AG09309 (cell line): Measurements from ENCODE around the gene ZNF318.

GRCh38 chr6:43093788-43094396, 17.8 kb downstream of the PTK7 start:
- RRBS = no CpG with 5 or more reads among the region's 7 CpGs

DNA sequence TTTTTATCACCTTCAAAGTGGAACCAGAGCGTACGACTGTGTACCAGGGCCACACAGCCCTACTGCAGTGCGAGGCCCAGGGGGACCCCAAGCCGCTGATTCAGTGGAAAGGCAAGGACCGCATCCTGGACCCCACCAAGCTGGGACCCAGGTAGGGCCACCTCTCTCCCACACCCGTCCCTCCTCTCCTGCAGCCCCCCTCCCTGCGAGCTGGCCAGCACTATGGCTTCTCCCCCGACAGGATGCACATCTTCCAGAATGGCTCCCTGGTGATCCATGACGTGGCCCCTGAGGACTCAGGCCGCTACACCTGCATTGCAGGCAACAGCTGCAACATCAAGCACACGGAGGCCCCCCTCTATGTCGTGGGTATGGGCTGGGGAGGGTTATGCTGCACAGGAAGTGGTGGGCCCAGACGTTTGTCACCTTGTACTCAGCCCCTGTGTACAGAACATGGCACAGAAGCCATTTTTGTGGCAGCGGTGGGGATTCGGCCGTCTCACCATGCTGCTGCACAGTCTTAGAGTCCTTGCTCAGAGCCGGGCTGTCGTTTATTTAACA, 29.1 kb upstream of the SRF start:
- RRBS = no CpG with 5 or more reads among the region's 18 CpGs

DNA sequence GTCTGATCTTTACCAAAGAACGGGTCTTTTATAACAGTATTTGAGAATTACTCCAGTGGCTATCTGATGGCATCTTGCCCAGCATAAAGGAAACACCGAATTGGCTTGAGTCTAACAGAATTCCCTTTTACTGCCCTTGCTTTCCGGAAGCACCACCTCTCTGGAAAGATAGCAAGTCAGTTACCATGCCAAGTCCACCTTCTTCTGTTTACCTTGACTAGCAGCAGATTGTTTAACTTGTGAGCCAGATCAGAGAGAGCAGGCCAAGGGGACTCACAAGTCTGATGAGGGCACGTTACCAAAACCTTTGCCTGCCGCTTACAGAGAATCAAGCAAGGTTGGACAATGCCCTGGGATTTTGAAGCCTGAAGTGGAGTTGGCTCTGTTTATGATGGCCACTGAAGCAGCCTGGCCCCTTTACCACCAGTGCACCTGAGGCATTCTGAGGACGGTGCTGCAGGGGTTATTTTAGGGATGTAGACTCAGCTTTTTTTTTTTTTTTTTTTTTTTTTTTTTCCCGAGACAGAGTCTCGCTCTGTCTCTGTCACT, 20.7 kb upstream of the SRF start:
- RRBS = no CpG with 5 or more reads among the region's 8 CpGs

- RRBS = 2% methylated on average over 22 of the region's 47 CpGs
Observed at GRCh38 chr6:43172081-43172908, 1.2 kb downstream of the SRF start.

DNA sequence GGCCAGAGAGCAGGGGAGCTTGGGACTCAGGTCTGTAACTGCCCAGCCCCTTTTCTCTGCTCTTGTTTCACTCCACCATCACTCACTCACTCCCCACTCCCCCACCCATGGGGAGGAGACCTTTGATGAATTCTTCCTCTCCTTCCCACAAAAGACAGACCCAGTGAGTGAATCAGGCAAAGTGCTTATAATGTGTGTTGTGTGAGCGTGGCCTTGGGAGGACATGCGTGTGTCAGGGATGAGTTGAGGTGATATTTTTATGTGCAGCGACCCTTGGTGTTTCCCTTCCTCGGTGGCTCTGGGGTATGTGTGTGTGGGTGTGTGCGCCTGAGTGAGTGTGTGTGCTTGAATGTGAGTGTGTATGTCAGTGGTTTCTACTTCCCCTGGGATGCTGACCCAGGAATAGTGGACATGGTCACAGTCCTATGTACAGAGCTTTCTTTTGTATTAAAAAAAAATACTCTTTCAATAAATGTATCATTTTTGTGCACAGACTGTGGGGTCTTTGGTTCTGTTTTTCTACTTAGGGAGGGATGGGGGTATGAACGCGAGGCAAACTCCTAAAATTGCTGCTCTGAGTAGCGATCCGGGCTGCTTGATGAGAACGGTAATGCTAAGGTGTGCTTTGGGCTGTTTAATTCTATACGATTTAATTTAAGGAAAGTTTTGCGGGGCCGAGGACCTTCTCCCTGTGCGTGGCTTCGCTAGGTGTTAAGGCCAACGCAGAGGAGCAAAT, 815 bp upstream of the CUL9 start:
- RRBS = no CpG with 5 or more reads among the region's 16 CpGs

DNA sequence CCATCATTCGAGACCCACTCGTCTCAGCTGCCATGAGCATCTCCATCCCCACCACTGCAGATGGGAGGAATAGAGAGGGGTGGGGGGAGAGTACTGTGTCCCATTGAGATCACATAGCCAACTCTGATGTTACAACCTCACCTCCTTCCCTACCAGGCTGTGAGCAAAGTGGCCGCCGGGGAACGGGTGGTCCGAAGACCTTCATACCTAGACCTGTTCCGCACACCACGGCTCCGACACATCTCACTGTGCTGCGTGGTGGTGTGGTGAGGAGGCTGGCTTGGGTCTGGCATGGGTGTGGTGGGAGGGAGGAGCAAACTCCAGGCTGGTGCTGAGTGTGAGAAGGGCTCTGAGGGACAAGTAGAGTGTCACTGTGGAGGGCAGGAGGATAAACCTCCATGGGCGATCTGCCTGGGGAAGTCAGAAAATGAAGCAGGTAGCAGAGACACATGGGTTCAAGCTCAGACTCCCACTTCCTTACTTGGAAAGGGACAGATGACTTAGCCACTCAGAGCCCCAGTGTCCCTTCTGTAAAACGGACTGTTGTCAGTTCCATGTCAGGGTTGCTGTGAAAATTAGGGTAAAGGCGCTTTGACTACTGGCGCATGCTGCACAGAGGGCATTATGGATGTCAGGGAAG, 3.5 kb downstream of the SLC22A7 start:
- RRBS = no CpG with 5 or more reads among the region's 14 CpGs

DNA sequence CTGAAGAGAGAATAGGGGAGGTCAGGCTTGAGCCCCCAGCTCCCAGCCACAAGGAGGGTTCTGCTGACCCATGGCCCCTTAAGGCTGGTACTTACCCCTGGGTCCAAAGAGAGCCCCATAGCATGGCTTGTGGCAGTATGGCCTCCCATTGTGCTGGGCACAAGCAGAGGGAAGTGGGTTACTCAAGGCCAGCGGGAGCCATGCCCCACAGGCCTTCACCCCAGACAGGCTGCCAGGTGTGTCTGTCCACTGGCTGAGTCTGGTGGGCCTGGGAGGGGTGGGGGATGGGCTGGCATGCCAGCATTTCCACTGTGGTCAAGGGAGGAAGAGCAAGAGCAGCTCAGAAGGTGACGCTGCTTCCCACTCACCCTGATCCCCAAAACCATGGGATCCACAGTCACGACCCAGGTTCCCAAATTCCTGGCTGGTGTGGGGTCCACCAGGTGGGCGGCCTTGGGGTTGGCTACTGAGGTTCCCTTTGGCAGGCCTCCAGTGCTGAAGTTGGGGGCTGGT, 826 bp downstream of the CRIP3 start:
- RRBS = no CpG with 5 or more reads among the region's 4 CpGs

DNA sequence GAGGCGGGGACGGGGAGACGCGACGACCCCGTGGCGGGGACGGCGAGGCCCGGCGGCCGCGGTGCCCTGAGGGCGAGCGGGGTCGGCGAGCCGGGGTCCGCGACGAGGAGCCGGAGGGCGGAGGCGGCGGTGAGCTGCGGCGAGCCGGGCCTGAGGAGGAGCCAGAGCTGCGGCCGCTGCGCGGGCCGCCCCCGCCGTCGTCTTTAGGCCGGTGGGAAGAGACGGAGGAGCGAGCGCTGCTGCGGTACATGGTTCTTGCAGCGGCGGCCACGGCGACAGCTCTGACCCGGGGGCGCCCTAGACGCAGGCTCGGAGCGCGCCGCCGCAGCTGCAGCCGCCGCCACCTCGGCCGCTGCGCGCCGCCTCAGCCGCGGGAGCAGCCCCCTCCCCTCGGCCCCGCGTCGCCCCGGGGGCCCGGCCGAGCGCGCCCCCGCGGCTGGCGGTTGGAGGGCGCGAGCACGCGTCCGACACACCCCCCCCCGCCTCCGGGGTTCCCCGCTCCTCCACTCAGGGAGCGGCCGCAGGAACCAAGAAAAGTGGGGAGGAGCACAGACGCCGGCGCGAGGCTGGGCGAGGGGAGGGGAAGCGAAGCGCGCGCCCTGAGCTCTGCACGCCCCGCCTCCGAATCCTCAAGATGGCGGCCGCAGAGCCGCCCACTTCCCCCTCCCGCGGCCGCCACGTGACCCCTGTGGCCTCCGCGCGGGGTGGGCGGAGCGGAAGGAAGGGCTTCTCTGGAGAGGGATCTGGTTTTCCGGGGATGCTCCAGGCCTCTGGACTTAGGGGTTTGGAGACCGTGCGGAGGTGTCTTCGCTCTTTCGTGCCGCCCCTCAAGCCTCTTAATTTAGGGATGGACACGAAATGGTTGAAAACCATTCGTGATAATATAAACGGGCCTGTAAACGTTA, at the start of gene ZNF318:
Gene ZNF318 (minus strand): TSS at position 532 of the 905 bp plus-strand sequence.
- RRBS = 1% methylated on average over 51 of the region's 118 CpGs

DNA sequence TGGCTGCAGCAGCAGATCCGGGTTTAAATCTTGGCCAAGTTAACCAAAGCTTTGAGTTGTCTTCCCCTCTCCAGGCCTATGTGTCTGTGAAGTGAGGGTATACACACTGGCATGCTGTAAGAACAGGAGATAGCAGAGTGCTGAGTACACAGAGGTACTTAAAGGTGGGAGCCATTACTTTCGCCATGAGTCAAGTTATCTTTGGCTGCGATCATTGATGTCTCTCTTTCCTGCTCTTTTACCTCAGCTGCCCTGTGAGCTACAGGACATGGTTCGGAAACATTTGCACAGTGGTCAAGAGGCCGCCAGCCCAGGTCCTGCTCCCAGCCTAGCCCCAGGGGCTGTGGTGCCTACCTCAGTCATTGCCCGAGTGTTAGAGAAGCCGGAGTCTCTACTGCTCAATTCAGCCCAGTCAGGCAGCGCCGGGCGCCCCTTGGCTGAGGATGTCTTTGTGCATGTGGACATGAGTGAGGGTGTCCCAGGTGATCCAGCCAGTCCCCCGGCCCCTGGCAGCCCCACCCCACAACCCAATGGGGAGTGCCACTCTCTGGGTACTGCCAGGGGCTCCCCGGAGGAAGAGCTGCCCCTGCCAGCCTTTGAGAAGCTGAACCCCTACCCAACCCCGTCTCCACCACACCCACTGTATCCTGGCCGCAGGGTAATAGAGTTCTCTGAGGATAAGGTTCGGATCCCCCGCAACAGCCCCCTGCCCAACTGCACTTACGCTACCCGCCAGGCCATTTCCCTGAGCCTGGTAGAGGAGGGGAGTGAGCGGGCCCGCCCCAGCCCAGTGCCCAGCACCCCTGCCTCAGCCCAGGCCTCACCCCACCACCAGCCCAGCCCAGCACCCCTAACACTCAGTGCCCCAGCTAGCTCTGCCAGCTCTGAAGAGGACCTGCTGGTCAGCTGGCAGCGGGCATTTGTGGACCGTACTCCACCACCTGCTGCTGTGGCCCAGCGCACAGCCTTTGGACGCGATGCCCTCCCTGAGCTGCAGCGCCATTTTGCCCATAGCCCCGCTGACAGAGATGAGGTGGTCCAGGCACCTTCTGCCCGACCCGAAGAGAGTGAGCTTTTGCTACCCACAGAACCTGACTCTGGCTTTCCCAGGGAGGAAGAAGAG, 5.3 kb downstream of the LRRC73 start:
- RRBS = 73% methylated on average over 4 of the region's 29 CpGs

DNA sequence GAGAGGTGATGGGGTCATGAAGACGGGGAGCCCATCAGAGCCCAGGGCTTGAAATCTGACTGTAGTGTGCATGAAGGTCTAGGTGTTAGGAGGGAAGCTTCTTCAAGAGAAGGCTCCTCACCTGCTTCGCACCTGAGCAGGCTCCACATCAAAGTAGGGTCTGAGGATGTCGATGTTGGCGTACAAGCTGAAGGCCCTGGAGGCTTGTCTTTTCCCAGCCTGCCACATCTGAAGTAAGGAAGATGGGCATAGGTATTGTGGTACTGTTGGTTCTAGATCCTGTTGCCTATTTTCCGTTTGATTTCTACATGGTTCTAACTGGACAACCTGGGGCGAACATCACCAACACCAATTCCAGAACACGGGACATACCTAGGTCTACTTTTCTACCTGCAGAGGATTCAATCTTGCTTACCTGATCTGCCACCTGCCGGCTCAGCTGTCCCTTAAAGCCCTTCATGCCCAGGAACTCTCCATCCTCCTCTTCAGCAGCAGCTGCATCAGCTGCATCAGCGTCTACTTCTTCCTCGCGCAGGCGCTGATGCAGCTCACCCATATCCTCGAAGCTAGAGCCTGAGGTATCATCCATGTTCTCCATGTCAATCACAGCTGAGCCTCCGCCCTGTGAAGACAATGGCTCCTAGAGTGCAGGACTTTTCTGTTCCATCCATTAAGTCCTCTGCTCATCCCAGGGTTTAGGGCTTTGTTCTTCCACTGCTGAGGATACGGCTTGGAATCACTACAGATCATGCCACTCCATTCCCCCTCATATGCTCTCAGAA, 1.1 kb downstream of the YIPF3 start:
- RRBS = no CpG with 5 or more reads among the region's 15 CpGs

- RRBS = no CpG with 5 or more reads among the region's 5 CpGs
Observed at GRCh38 chr6:43570712-43571452, 5.0 kb downstream of the XPO5 start.

GRCh38 chr6:43677667-43678341, 9.8 kb downstream of the MRPS18A start:
- RRBS = no CpG with 5 or more reads among the region's 11 CpGs

- RRBS = no CpG with 5 or more reads among the region's 11 CpGs
Observed at GRCh38 chr6:43769572-43769797, 526 bp upstream of the VEGFA start.

- RRBS = 2% methylated on average over 26 of the region's 63 CpGs
Observed at GRCh38 chr6:43771525-43772214, 1.7 kb downstream of the VEGFA start.

GRCh38 chr6:43812937-43813747, 43.1 kb downstream of the VEGFA start:
- RRBS = no CpG with 5 or more reads among the region's 11 CpGs

GRCh38 chr6:43872135-43872334, 102.0 kb downstream of the VEGFA start:
- RRBS = no CpG with 5 or more reads among the region's 2 CpGs

DNA sequence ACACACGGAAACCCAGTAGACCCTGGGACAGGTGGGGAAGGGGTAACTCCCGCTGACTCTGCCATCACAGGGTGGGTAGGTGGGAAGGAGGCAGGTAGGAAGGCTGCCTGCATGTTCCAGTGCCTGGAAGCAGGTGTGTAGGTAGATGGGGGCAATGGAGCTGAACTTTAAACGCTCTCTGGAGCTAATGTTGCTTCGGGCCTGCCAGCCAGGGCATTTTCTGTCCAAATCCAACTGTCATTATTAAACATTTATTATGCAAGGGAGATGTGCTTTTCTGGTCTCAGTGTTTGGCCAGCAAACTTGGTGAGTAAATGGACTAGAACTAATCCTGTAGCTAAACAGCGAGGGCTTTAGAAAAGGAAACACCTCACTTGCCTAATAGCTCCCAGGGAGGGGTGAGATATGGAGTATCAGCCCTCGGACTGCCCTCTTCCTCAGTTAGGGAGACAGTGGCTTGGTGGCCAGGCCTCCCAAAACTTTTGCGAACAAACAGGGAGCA, 130.9 kb downstream of the VEGFA start:
- RRBS = no CpG with 5 or more reads among the region's 7 CpGs

DNA sequence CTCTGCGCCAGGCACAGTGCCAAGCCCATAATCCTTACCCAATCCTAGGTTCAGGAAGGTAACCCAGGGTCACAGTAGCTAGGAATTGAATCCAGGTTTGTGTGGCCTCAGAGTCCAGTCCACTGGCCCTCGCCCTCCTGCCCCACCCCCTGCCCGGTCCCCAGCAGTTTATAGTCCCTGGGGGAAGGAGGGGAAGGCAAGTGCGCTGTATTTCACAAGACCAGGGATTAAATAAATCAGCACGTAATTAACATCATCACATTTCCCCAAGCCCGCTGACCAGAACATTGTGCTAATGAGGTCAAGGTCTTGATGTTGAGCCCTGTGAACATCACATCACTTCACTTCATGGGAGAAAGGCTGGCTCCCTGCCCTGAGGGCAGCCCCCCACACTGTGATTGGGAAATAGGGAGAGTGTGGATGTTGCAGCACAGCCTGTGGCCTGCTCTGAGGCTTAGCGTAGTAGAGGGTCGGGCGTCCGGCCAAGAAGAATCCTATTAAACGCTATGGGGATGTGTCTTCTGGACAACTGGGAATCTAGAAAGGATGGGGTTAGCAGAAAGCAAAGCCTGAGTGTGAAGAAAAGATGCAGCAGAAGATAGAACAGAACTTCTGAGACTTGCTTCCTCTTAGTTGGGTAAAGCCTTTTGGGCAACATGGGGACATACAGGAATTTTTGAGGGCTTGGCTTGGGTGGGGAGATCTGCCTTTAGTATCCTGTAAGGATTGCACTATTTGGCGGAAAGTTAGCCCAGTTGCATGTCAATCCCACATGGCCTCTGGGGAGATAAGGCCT, 147.5 kb downstream of the VEGFA start:
- RRBS = no CpG with 5 or more reads among the region's 12 CpGs

DNA sequence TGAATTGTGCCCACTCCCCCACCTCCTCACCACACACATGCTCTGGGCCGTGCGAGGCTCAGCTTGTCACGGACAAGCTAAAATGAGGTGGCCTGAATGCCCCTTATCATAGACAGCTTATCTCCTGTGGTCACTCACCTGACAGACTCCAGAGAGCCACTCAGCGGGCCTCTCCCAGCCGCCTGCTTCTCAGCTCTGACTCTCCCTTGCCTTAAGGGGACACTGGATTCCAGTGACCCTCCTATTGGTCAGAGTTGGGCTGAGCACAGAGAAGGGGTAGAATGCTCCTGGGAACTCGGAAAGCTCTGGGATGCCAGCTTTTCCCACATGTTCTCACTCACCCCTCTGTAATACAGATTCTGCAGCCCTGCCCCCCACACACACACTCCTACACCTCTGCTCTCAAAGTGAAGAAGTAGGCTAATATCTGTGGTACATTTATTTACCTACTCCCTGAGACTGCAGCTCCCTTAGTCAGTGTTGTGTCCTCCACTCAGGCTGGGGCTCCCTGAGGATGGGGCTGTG, 167.5 kb downstream of the VEGFA start:
- RRBS = no CpG with 5 or more reads among the region's 6 CpGs

GRCh38 chr6:43993835-43994459, 133.3 kb downstream of the MRPL14 start:
- RRBS = no CpG with 5 or more reads among the region's 5 CpGs